Mesenteric fat pad (tissue), 1 donor: Measurements from ENCODE around the gene RPL38.

GRCh38 chr17:73286641-73287432 is 25.0 kb downstream of the CDC42EP4 start:
- PRO-cap = no peak

DNA sequence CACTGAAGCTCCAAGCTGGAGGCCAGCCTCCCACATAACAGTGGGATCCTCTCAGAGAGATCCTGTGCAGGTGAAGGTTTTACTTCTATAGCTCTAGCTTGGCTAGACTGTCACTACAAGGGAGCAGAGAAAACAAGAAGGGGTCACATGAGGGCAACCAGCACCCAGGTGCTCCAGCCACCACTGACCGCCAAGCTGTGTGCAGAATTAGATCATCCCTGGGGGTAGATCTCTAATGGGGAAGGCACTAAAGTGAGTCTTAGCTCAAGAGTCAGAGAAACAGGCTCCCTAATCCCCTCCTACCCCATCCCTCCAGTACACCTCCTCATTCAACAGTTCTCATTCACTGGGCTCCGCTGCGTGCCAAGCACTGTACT is 13.4 kb downstream of the CDC42EP4 start:
- PRO-cap = no peak

DNA sequence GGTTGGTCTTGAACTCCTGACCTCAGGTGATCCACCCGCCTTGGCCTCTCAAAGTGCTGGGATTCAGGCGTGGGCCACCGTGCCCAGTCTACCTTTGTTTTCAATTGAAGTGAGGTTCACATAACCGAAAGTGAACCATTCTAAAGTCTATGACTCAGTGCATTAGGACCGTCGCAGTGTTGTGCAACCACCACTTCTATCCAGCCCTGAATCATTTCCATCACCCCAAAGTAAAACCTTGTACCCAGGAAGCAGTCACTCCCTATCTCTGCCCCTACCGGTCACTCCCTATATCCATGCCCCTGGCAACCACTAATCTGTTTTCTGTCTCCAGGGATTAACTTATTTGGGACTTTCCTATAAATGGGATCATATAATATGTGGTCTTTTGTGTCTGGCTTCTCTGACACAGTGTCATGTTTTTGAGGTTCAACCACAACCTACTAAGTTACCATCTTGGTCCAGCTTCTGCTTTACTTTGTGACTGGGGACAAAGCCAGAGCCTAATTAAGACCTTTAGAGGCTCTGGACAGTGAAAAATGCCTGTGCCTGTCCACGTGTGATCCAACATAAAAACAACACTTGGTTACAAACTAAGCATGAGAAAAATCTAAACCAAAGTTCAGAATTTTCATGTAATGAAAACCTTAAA is 28.4 kb upstream of the CDC42EP4 start:
- PRO-cap = no peak

DNA sequence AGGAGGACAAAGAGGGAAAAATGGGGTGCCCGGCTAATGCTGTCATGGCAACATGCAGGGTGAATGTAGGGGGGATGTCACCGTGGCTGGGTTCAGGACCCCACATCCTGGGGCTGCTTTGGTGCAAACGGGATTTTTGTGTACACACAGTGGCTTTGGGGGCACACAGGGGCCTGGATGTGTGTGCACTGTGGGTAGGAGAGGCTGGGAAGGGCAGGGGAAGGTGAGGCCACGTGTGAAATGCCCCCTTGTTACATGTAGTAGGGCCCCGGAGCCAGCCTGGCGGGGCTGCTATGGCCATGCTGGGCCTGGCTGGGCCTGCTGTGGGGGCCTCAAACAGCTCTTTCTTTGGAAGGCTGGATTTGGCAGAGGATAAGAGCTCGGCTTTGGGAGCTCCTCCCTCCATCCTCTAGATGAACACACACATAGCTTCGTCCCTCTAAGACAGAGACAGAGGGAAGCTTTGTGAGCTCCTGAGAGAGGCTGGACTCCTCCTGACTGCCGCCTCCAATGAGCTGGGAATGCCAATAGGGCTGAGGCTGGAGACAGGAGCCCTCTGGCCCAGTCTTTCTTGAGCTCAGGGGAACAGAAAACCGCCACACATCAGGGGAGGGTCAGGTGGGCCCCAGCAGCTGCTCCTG is 37.2 kb upstream of the CDC42EP4 start:
- PRO-cap = no peak

DNA sequence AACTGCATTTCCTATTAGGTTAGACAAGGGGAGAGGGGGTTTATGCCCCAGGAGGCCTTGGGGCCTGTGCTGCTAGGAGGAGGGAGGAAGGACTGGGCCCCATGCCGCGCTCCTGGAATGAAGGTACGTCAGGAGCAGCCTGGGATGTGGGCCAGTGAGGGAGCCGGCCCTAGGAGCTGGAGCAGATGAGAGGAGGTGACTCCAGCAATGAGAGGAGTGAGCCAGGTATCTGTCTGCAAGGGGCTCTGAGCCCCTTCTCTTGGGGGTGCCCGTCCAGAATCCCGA is 46.9 kb upstream of the CDC42EP4 start:
- PRO-cap = no peak

DNA sequence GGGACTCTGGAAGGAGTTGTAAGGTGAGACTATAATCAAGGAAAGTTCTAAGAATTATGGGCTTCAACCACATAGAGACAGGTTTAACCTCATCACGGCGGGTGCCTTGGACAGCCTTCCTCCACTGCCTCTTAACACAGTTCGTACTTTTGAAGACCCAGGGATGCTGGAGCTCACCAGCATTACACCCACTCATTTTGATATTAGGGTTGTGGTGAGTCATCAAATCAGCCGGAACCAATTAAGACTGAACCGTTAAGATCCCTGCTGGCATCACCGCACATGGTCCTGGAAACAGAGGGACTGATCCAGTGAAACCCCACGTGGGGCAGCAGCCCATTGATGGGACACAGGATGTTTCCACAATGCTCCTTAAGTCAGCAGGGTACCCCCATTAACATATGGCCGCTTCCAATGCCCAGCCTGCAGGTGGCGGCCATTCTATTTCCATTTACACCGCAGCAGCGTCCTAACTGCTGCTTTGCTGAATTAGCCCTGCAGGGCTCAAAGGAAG is 176.6 kb upstream of the SDK2 start:
- PRO-cap = no peak

- PRO-cap = no peak
Observed at GRCh38 chr17:73984859-73985240, 218.6 kb upstream of the RPL38 start.

DNA sequence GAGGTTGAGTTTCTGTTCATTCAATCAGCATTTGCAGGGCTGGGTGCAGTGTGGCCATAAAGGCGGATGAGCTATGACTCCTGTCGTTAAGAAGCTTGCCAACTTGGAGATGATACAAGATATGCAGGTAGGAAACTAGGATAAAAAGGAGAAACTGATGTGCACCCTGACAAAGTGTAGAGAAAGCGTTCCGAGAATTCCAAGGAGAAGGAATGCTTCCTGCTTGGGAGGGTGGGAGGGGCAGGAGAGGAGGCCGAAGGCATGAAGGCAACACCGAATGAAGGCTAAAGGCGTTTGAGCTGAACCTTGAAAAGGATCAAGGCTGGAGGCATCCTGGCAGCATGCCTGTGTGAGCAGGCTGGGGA is 199.1 kb upstream of the RPL38 start:
- PRO-cap = no peak

GRCh38 chr17:74203148-74203829 is at the start of gene RPL38:
Gene RPL38, plus strand, starts transcription at chr17:74203678.
- PRO-cap = unidirectional peak, plus-strand start at chr17:74203678

GRCh38 chr17:74213844-74214445 is 574 bp downstream of the TTYH2 start:
- PRO-cap = no peak

DNA sequence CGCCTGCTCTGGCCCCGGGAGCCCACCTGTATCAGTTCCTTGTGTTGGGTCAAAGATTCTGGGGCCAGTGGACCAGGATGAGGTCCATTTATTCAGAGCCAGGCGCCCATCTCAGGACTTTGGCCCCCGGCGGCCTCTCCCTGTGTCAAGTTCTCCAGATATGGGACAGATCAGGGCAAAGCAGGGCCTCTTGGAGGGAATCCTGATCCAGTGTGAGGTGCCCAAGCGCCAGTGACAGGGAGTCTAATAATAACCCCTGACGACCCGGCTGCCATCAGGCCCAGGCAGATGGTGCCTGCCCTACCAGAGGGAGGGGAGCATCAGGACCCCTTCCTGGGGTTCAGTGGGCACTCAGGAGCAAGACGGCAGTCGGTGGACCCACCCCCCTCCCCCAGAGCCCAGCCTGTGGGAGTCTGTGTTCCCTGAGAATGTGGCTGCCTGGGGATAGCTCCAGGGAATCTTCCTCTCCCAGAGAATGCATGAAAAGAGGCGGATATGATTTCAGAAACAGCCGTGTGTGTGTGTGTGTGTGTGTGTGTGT is 1.4 kb downstream of the TTYH2 start:
- PRO-cap = no peak

DNA sequence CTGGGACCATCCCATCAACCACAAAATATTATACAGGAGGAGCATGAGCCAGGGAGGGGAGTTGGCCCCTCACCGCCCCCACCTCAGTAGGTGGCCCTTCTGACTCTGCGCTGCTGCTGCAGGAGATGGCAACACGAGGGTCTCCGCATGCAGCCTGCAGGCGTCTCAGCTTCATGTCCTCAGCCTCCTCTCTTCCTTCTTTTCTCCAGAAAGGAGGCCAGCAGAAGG is 20.5 kb downstream of the GPR142 start:
- PRO-cap = no peak

DNA sequence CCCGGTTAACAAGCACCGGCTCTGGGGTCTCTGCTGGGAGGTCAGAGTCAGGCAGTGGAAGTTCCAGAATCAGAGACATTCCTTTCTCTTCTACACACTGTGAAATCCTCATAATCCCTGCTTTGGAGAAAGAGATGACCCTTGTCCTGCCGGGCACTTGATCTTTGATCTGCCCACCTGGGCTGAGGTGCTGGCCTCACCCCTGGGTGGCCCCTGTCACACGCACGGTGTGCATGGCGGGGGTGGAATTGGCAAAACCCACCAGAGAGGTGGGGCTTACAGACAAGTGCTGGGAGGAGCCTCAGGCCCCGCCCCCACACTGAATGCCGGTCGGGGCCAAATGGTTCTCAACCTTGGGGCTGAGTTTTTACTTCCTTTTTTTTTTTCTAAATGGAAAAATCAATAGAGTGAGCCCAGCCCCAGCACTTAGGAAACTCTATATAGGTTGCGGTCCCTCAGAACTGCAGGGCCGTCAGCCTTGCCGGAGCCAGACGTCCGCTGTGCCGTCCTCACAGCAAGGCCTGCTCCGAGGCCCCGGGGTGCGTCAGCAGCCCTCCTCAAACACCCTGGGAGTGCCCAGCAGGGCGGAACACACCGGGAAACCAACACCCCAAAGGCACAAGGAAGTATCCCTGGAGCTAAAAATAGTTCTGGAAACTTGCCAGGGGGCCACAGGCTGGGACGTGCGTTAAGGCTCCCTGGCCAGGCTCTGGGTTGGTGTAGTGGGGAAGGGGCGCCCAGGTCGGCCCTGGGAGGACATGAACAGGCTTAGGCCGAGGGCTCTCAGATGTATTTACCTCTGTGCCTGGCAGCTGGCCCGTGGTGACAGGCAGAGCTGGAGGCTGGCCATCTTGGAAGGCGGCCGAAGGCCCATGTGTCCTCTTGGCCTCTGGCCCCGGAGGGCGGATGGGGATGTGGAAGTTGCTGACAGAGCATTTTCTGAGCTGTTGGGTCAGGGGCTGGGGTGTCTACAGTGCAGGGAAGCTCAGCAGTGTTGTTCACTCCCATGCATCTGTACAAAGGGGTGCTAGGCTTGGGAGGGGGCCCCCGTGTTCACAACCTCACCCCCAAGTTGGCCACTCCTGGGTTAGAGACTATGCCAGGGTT is 11.1 kb downstream of the GPRC5C start:
- PRO-cap = no peak

DNA sequence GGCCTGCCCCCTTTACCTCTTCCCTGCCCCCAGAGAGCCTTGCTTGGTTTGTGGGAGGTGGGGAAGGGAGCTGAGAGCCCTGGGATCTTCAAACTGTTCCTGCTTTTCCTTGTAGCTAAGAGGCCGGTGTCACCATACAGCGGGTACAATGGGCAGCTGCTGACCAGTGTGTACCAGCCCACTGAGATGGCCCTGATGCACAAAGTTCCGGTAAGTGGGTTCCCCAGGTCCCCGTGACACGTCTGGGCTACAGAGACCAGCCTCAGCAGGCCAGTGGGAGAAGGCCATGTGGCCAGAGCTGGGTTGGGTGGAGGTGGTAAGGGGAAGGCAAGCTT is 11.8 kb downstream of the GPRC5C start:
- PRO-cap = no peak

- PRO-cap = no peak
Observed at GRCh38 chr17:74631633-74632672, 8.4 kb upstream of the CD300E start.

- PRO-cap = no peak
Observed at GRCh38 chr17:74761850-74762496, 13.5 kb downstream of the NHERF1 start.

- PRO-cap = no peak
Observed at GRCh38 chr17:74770147-74771184, 5.7 kb downstream of the NAT9 start.

GRCh38 chr17:74842257-74843399 is 17.1 kb downstream of the GRIN2C start:
- PRO-cap = no peak

- PRO-cap = no peak
Observed at GRCh38 chr17:74874061-74874556, 1.3 kb upstream of the FDXR start.

- PRO-cap = no peak
Observed at GRCh38 chr17:74982740-74983155, 4.7 kb upstream of the CDR2L start.